Testis (tissue), 5 donors: ENCODE measurements around a stretch of chr7.

DNA sequence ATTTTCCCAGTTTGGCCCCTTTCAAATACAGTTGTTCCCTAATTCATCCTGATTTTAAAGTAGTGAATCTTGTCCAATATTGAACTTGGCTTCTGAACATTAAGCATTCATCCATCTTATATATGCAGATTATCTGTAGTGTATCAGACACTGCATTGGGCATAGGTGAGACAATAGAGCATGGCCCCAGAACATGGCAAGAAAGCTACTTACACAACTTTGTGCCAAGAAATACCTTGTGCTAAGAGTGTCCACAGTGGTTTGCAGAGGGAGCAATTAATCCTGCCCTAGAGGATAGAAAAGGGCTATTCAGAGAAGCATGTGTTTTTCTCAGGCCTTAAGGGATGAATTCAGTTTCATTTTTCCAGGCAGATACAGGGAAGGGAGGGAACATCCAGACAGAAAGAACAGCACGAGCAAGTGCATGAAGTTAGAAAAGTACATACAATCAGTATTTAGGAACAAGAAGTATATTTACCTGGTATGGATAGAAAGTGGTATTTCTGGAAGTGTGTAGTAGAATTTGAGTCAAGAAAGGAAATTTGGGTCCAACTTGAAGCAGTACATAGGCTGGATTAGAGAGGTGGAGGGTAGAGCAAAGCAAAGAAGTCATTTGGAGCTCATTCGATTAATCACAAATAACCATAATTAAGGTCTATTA, 27.5 kb downstream of the PIK3CG start:
- PRO-cap, 3 experiments, result no peak in any of the 3 experiments
- RAMPAGE, long total RNA, 2 experiments, result no peak in any of the 2 experiments
- RRBS, result no CpG with 5 or more reads among the region's 2 CpGs

DNA sequence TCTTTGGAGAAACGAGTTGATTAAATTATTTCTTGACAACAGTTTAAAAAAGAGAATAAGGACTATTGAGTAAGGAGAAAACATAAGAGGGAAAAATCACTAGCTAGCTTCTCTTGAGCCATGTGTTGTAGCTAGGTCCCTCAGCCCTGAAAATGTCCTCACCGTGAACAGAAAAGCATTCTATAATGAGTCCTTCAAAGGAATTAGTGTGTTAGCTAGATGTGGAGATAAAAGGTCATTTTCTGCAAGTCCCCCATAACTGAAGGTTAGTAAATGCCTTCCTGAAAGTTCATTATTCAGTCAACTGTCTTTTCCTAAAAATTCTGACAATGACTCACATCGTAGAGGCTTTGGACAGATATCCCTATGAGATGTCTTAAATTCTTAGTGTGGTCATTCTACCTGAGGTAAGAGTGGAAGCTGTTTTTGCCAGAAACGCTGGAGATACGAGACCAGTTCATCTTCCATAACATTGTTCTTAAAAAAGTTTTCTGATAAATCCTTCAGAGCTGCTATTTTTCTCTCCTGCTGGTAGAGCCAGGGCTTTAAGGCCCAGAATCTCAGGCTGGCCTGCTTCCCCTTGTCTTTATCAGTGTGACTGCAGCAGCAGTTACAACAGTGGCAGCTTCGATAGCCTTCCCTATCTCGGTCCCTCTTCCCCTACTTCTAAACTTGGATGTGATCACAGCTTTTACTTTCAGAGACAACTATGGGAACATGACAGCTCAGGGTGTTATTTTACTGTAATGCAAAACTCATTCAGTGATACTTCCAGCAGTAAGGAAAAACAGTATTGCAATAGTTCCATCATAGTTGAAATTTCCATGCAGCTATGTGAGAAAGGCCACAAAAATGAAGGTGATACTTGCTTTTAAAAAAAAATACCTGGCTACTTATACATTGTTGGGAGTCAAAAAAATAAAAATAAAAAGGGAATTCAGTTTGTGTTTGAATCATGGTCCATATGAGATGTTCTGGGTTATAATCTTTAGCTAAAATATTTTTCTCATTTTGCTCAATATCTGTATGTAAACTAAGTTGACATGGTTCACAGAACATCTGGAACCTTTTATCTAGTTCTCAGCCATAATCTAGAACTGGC, 37.2 kb upstream of the PRKAR2B start:
- PRO-cap, 3 experiments, result no peak in any of the 3 experiments
- RAMPAGE, long total RNA, 2 experiments, result no peak in any of the 2 experiments
- RRBS, result no CpG with 5 or more reads among the region's 7 CpGs

GRCh38 chr7:107077075-107077946, 32.8 kb downstream of the PRKAR2B start:
- PRO-cap, 3 experiments, result peak in 2 of 3 experiments; most common minus-strand start chr7:107077307 (in 1)
- RAMPAGE, long total RNA, 2 experiments, result no peak in any of the 2 experiments
- RRBS, result no CpG with 5 or more reads among the region's 9 CpGs

DNA sequence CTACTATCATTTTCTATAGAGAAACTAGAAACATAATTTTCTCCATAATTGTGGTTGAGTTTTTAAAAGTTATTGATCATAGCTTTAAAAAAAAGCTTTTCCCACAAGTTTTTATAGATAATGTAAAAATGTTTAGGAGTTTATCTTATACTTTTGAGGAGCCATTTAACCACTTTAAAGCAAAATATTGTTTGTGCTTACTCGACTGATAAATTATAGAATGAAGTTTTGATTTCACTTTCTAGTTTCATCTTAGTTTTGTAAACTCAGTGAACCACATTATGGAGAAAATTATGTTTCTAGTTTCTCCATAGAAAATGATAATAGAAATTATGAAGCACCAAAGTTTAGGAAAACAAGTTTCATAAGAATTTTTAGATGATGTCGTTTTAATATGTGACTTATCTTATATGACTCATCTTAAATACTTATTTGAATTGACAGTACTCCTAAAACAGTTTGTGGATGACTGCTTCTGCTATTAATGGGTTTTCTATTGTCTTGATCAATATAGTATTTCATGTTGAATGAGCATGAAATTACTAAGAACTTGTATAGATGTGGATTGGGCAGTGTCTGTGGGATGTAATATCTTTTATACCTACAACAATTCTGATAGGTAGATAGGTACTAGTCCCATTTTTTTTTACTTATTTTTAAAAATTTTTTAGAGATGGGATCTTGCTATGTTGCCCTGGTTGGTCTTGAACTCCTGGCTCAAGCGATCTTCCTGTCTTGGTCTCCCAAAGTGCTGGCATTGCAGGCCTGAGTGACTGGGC, 3.5 kb downstream of the HBP1 start:
- PRO-cap, 3 experiments, result no peak in any of the 3 experiments
- RAMPAGE, long total RNA, 2 experiments, result no peak in any of the 2 experiments
- RRBS, result no CpG with 5 or more reads among the region's 3 CpGs

DNA sequence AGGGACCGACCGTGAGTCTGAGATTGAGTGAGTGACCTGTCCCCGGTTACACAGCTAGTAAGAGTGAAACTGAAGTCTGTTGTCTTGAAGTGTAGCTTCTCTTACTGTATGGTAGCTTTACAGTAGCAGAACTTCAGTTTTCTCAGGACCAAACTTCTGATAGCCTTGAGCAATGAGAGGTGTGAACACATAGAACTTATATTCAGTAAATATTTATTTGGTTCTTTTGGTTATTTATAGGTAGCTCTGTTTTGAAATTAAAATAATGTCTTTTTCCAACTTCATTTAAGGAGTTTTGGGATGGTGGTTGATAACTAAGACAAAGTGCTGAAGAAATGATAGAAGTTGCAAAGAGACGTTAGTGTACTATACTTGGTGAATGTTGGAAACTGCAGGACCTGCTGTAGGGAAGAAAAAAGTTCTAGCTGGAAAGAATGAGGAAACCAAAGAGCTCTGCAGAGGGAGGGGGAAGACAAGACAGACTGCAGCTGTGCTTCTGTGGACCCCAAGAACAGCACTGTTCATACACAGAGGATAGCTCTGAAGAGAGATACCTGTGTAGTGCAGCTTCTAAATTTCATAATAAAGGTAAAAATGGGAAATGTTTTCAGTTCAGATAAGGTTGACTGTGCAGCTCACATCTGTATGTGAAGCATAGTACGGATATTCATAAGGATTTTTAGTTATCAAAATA, 5.5 kb downstream of the HBP1 start:
- PRO-cap, 3 experiments, result no peak in any of the 3 experiments
- RAMPAGE, long total RNA, 2 experiments, result no peak in any of the 2 experiments
- RRBS, result no CpG with 5 or more reads among the region's 5 CpGs

GRCh38 chr7:107182428-107182731, 13.6 kb downstream of the HBP1 start:
- PRO-cap, 3 experiments, result no peak in any of the 3 experiments
- RAMPAGE, long total RNA, 2 experiments, result no peak in any of the 2 experiments
- RRBS, result no CpG with 5 or more reads among the region's 3 CpGs

DNA sequence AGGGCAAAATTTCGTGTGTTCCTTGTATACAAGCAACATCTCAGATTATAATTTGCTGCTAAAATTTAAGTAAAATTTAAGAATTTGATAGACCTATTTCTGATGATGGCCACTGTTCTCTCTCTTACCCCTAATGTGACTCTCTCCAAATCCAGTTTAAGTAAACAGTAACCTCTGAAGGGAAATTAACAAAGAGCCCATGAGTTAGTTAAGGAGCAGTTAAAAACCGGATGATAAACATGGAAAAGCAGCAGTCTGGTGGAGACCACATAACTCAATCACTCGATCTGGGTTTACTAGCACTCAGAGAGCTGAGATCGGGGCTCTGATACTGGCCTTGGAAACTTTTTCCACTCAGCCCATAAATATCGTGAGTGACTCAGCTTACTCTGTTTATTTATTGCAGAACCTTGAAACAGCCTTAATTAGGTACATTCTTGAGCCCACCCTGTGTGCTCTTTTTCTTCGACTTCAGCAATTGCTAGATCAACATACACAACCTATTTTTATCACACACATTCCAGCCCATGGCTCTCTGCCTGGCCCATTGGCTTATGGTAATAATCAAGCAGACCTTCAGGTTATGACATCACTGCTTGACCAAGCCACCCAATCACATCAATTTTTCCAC, 82.3 kb upstream of the GPR22 start:
- PRO-cap, 3 experiments, result no peak in any of the 3 experiments
- RAMPAGE, long total RNA, 2 experiments, result no peak in any of the 2 experiments
- RRBS, result no CpG with 5 or more reads among the region's 6 CpGs

GRCh38 chr7:107692650-107693341, 32.2 kb downstream of the SLC26A4 start:
- PRO-cap, 3 experiments, result no peak in any of the 3 experiments
- RAMPAGE, long total RNA, 2 experiments, result start-site peak on the plus strand in 1 of 2 experiments, at chr7:107692783-107693041 at its widest, 6 reads per replicate
- RRBS, result no CpG with 5 or more reads among the region's 3 CpGs

DNA sequence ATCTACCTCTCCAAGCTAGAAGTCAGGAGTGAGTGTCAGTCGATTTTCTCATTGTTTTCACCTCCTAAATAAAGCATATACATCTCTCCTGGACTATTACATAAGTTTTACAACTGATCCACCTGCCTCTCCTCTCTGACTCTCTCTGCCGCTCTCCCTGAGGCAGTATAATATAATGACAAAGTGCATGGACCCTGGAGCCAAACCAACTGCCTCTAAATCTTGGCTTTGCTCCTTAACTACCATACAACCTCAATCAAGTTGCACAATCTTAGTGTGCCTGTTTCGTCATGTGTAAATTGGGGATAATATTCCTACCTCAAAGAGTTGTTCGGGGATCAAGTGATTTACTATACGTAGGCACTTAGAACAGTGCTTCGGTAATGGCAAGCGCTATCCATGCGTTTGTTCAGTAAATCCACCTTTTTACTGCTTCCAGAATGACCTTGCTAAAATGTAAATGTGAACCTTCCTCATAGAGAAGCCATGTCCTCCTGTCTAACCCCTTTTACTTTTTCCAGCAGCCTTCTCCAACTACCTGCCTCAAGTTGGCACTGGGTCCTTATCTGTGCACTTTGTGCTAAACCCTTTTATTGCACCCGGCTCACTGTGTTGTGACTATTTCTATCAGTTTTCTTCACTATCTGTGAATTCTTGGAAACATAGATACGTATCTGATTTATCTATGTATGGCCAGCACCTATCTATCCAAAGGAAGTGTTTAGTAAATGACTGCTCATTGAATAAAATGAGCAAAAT, 30.6 kb upstream of the DLD start:
- PRO-cap, 3 experiments, result no peak in any of the 3 experiments
- RAMPAGE, long total RNA, 2 experiments, result no peak in any of the 2 experiments
- RRBS, result no CpG with 5 or more reads among the region's 10 CpGs

DNA sequence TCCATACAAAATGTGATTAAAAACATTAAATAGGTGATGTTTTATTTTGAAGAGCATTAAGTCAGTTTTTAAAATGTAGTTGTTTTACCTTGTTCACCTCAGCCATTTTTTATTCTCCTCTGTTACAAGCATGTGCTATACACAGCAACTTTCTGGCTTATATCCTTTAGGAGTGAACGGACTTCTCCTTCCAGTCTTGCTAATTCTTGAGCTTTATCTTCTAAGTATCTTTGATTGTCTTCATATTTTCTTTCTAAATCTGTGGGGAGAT, 32.8 kb downstream of the DLD start:
- PRO-cap, 3 experiments, result no peak in any of the 3 experiments
- RAMPAGE, long total RNA, 2 experiments, result no peak in any of the 2 experiments
- RRBS, result no CpG with 5 or more reads among the region's 1 CpG

DNA sequence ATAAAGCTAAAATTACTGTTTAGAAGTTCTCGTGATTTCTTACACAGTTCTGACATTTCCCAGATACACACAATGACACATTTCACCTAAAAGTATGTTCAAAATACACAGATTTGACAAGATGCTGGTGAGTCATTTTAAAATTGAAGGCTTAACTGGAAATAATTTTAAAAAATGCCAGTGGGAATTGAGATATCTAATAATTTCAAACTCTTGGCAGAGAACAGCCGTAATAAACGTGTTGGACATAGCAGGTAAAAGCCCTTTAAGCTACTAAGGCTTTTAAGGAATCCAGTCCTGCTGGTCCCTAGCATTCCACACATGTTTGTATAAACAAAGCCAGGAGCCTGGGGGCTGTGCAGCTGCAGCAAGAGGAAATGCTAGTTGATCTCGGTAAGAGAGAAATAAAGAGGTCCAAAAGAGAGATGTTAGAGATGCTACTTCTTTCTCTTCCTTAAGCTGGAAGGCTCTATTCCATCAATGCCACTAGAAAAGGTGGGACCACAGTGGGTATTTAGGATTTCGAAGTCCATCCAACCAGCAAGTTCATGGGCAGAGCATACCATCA, 50.5 kb downstream of the LAMB1 start:
- PRO-cap, 3 experiments, result no peak in any of the 3 experiments
- RAMPAGE, long total RNA, 2 experiments, result no peak in any of the 2 experiments
- RRBS, result no CpG with 5 or more reads among the region's 5 CpGs

GRCh38 chr7:108094272-108094726, 35.9 kb downstream of the LAMB4 start:
- PRO-cap, 3 experiments, result no peak in any of the 3 experiments
- RAMPAGE, long total RNA, 2 experiments, result no peak in any of the 2 experiments
- RRBS, result no CpG with 5 or more reads among the region's 2 CpGs

DNA sequence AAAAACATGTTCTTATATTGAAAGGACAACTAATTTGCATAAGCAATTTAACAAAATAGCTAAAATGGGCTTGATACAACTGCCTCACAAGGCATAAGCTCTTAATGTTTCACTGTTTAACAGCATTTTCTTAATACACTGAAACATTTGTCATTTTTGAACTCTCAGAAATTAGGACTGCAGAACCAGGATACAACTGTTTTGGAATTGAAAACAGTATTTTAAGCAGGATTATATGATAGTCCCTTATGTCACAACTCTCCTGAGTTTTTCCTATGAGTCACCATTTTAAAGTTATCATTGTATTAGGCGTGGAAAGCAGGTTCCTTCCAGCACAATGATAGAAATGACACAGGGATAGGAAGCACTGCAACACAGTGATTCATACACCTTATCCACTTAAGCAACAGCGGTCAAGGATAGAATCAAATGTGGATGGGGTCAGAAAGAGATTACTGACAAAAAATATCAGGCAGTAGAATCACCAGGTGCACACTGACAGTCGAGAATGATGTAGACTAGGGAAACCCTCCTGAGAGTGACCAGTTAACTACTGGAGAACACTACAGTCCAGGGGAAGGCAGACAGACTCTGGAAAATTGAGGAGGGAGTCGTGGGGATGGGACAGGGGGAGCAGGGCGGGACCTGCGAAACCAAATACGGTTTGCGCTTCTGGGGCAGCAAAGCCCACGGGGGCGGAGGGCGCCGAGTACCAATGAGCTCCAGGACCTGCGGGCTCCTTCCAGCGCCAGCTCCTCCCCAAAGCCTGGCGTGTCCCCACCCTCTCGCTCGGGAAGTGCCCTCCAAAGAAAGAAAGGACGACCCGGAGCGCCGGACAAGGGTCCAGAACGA, 580 bp downstream of the PNPLA8 start:
- PRO-cap, 3 experiments, result peak in 3 of 3 experiments; most common plus-strand start position 806 of the sequence (in 3); most common minus-strand start position 601 of the sequence (in 2)
- RAMPAGE, long total RNA, 2 experiments, result no peak in any of the 2 experiments
- RRBS, result 2% methylated on average over 2 of the region's 22 CpGs

- PRO-cap, 3 experiments, result no peak in any of the 3 experiments
- RAMPAGE, long total RNA, 2 experiments, result no peak in any of the 2 experiments
- RRBS, result no CpG with 5 or more reads among the region's 10 CpGs
Measured at GRCh38 chr7:108527922-108528928, 2.3 kb upstream of the PNPLA8 start.

- PRO-cap, 3 experiments, result no peak in any of the 3 experiments
- RAMPAGE, long total RNA, 2 experiments, result no peak in any of the 2 experiments
- RRBS, result no CpG with 5 or more reads among the region's 1 CpG
Measured at GRCh38 chr7:110674787-110675260, 416.1 kb upstream of the LRRN3 start.

- PRO-cap, 3 experiments, result no peak in any of the 3 experiments
- RAMPAGE, long total RNA, 2 experiments, result no peak in any of the 2 experiments
- RRBS, result no CpG with 5 or more reads among the region's 7 CpGs
Measured at GRCh38 chr7:110900438-110901024, 190.4 kb upstream of the LRRN3 start.

GRCh38 chr7:111226160-111226560, 135.2 kb downstream of the LRRN3 start:
- PRO-cap, 3 experiments, result no peak in any of the 3 experiments
- RAMPAGE, long total RNA, 2 experiments, result start-site peak on the minus strand in 1 of 2 experiments, at chr7:111226192-111226377 at its widest, 37 reads per replicate
- RRBS, result no CpG with 5 or more reads among the region's 6 CpGs

GRCh38 chr7:111315704-111316124, 224.8 kb downstream of the LRRN3 start:
- PRO-cap, 3 experiments, result no peak in any of the 3 experiments
- RAMPAGE, long total RNA, 2 experiments, result start-site peak on the minus strand in 1 of 2 experiments, at chr7:111315813-111316094 at its widest, 45 reads per replicate
- RRBS, result no CpG with 5 or more reads among the region's 2 CpGs

DNA sequence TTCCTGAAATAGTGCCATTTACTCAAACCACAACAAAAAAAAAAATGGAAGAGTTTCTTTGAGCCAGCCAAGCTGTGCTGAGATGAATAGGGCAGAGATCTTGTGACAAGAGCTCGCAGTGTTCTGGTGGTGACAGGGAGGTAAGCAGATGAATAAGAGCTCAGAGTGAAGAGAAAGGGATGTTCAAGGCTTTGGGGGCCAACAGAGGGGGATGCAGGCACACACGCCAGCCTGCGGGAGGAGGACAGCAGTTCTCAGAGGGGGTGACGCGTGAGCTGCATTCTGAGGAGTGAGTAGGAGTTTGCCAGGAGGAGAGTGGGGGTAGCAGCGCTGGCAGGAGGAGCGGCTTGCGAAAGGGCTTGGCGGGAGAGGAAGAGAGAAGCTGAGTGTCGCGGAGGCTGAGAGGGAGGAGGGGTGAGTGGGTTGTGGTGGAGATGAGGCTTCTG, 194.5 kb upstream of the IMMP2L start:
- PRO-cap, 3 experiments, result no peak in any of the 3 experiments
- RAMPAGE, long total RNA, 2 experiments, result no peak in any of the 2 experiments
- RRBS, result no CpG with 5 or more reads among the region's 11 CpGs

- PRO-cap, 3 experiments, result no peak in any of the 3 experiments
- RAMPAGE, long total RNA, 2 experiments, result no peak in any of the 2 experiments
- RRBS, result no CpG with 5 or more reads among the region's 3 CpGs
Measured at GRCh38 chr7:112111727-112112223, 94.4 kb downstream of the DOCK4 start.